HCT116 (cell line): ENCODE results near the genes PTBP3 and POLE3.

GRCh38 chr9:111661730-111662730, 625 bp downstream of the GNG10 start:
- RRBS: 3% methylated on average over 22 of the region's 73 CpGs

GRCh38 chr9:111898232-111899124, 1.9 kb downstream of the UGCG start:
- RRBS: no CpG with 5 or more reads among the region's 6 CpGs

- RRBS: no CpG with 5 or more reads among the region's 2 CpGs
Observed at GRCh38 chr9:111900419-111900759, 3.8 kb downstream of the UGCG start.

DNA sequence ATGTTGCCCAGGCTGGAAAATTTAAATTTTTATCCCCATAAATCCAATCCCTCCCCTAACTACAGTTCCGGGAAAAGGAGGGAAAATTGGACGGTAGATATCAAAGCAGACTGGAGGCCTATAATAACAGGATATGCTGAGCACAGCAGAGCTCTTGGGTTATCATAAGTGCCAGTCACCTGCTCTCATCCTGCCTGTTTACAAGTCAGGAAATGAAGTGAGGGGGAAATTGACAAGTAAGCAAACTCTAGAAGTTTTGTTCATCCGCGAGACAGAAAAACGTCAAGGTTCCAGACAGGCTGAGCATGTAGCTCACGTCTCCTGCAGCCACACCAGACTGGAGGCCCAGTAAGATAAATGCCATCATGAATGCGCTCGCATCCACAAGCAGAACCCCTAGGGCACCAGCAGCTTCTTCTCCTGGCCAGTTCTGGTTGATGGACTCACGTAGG, 105.9 kb downstream of the UGCG start:
- RRBS: no CpG with 5 or more reads among the region's 9 CpGs

DNA sequence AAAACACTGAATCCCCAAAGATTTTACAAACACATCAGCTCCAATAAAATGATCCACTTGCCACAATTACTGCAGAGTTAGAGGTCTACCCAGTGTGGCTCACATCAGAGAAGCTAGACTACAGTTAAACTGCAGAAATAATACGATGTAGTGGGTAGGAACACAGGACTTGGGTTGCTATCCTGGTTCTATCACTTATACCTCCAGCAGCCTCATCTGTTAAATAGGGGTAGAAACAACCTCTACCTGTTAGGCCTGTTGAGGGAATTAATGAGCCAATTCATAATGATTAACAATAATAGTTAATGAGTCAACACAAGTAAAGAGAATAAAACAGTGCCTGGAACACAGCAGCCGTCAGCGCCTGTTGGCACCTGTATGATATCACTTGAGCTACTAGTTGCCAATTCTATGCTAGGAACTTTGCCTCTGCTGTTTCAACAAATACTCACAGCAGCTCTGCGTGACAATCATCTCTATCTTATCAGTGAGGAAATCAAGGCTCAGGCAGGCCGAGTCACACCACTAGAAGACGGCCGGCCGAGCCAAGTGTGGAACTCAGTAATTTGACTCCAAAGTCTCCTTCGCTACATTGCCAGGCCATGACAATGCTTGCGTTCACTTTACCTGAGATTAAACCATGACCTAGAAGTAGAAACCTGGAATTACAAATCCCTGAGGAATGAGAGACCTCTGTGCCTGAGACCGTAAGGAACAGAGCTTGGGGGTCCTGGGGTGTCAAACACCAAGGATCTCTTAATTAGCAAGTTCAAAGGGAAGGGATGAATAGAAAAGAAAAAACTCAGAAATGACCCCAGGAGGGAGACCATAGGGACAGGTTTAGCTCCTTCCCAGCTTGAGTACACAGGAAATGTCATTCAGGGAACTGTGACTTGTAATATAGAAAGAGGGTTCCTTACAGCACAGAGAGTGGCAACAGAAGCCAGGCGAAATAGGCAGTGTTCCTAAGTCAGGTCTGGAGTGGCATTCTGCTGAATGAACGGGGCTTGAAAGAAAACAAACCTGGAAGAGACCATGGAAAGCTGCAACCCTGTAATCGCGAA, 109.2 kb downstream of the SUSD1 start:
- RRBS: no CpG with 5 or more reads among the region's 15 CpGs

DNA sequence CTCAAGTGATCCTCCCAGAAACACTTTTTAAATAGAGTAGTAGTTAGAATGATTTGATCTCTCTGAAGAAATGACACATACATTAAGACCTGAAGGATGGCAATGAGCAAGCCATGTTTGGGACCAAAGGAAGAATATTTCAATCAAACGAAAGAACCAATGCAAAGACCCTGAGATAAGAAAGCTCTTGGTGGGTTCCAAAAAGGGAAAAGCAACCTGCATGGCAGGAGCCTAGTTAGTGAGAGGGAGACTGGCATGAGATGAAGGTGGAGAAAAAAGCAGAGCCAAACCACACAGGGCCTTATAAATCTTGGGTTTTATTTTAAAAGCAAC, 46.5 kb downstream of the SUSD1 start:
- RRBS: no CpG with 5 or more reads among the region's 1 CpG

- RRBS: 96% methylated on average over 2 of the region's 13 CpGs
Observed at GRCh38 chr9:112149019-112149807, 25.9 kb downstream of the SUSD1 start.

DNA sequence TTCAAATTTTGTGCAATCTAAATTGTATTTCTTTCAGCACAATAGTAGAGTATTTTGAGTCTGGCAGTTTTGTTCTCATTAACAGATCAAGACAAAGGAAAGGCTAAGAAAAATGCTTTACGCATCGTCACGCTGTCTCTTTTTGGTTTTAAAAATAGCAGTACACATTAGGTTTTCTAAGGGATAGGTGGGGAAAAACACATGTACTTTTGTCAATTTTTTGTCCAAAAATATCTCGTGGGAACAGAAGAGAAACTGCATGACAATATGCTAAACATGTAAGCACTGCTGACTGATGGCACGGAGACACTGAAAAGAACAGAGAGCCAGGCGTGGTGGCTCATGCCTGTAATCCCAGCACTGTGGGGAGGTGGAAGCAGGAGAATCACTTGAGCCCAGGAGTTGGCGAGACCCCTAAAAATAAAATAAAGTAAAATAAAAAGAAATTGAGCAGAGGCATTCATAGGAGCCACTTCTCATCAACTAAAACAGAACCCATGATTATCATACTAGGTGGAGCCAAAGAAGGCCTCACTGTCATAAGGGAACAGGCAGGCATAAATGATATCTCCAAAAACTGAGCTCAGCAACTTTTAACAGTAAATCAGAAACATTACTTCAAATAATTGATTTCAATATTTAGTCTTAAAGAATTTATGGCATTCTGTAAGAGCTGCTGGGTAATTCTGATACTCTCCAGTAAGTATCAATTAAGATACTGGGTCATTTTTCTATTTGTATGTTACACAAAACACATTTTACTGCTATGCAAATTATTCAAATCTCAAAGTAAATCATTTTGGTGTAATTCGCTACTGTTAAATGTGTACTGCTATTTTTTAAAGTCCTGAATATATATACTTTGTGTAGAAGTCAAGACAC, 45.1 kb upstream of the SUSD1 start:
- RRBS: no CpG with 5 or more reads among the region's 8 CpGs

DNA sequence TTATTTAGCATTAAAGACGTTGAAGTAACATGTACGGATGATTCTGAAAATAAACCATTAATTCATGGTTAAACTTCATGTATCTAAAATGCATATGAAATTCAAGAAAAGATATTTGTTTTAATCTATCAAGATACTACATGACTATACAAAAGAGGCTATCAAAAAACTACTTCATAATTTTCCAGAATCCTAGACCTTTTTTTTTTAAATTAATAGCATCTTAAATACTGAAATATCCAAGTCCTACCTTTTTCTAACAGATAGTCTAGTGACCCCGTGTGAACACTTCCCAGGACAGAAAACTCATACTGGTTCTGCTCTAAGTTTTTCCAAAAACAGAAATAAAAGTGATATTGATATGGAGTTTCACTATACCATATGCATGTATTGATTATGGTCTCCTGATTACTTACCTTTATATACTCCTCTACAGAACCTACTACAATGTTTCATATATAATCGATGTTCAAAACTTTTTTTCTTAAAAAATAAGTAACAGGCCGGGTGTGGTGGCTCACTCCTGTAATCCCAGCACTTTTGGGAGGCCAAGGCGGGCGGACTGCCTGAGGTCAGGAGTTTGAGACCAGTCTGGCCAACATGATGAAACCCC, 24.3 kb downstream of the PTBP3 start:
- RRBS: no CpG with 5 or more reads among the region's 7 CpGs

DNA sequence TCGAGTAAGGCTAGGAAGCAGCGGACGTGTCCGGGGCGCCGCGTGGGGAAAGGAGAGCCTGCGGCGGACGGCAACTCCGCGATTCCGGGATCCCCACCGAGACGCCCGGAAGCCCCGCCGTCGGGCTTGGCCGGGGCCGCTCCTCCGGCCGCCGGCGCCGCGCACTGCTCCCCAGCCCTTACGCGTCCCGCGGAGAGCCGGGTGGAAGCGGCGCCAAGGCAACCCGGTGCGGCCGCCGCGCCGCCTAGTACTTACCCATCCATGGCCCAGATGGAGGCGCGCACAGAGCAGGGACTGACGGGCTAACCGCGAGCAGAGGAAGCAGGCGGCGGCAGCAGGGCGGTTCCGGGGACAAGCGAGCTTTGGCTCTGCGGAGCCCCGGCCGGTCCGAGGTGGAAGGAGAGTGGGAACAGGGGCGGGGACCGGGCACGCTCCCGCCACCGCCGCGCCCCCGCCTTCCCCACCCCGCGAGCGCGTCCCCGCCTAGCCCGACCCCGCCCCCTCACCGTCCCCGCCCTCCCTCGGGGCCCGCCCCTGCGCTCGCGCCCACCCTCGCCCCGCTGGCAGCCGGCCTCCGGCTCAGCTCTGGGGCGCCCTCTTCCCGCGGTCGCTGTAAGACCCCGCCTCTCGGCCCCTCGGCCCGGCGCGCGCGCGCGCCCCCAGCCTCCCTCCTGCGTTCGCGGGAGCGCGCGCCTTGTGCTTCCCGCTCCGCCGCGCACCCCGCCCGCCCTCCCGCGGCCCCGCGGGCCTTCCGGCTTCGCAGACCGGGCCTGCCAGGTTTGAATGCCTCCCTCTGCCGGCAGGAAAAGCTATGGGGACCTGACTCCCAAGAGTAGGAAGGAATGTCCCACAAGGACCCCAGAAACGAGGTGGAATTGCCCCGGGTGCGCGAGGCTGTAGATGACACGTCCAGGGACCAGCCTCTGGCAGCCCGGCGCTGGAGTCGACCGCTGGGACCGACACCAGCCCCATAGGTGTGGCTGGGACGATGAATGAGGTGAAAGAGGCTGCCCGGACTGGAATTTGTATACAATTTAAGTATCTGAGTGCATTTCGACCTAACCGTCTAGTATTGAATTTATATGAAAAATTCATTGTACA, at the start of gene PTBP3:
PTBP3 (minus strand) TSS at position 405 of the 1,101 bp plus-strand sequence.
- RRBS: 2% methylated on average over 41 of the region's 128 CpGs

GRCh38 chr9:112510556-112511132, 24.0 kb downstream of the KIAA1958 start:
- RRBS: no CpG with 5 or more reads among the region's 3 CpGs

- RRBS: no CpG with 5 or more reads among the region's 3 CpGs
Observed at GRCh38 chr9:112556144-112556424, 69.5 kb downstream of the KIAA1958 start.

DNA sequence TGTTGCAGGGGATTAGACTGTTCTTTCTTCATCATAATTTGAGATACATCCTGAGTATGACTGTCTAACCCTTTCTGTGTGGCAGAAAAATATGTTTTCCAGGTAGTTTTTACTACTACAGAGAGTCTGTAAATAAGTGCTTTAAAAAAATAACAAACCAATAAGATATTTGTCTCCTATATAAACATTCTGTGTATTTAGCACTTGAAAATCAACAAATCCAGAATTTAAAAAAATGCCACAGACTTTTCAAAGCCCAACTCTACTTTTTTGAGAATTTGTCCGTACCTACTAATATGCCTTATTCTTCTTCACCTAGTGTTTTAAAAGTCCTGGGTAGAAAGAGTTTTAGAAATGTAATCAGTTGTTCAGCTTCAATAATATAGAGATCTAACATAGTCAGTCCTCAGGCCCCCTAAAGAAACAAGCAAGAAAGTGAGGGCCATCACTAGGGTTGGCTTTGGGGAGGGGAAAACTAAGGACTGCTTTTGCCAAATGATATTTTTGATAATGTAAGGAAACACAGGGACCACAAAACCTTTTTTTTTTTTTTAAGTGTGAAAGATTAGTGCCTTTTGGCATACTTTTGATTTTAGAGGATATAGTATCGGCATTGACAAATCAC, 17.5 kb downstream of the SLC46A2 start:
- RRBS: no CpG with 5 or more reads among the region's 2 CpGs

- RRBS: no CpG with 5 or more reads among the region's 7 CpGs
Observed at GRCh38 chr9:113166410-113166940, 15.7 kb downstream of the SLC31A2 start.

DNA sequence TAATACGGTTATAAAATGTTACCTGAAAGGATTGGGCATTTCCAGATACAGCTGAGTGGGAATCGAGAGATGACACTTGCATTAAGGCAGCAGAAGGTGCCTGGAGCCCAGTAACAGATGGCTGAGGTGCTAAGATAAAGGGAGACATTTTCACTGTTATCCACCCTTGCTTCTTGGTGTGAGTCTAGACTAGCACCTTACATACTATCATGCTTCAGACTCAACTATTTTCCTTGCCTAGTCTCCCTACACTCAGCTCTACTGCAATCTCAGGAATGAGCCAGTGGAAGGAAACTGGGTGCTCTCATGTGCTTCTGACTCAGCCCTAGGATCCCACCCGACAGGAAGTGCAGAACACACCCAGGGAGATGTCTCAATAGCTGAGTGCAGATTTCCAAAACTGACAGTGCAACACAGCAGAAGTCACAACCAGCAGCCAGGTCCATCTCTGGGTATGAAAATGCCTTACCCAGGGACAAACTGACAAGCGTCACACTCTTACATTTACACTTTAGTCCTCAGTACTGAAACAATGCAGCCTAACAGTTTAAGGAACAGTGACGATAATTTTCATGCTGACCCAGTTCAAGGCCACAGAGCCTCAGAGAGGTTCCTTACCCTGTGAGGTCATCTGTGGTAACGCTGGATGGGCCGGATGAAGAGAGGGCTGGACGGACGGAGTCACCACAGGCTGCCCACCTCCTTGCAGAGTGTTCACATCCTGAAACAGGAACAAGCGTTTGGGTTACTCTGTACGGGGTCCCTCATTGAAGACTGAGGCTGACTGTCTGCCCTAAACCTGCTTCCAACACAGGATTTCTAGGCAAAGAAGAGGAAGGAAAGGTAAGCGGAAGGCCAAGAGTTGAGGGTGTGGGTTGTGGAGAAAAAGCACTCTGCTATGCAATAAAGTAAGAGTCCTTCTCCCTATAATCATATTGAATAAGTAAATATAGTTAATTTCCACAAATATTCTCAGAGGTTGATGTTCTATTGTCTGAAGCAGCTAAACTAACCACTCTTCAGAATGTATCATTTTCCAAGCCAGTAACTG, 33.0 kb downstream of the FKBP15 start:
- RRBS: no CpG with 5 or more reads among the region's 12 CpGs

DNA sequence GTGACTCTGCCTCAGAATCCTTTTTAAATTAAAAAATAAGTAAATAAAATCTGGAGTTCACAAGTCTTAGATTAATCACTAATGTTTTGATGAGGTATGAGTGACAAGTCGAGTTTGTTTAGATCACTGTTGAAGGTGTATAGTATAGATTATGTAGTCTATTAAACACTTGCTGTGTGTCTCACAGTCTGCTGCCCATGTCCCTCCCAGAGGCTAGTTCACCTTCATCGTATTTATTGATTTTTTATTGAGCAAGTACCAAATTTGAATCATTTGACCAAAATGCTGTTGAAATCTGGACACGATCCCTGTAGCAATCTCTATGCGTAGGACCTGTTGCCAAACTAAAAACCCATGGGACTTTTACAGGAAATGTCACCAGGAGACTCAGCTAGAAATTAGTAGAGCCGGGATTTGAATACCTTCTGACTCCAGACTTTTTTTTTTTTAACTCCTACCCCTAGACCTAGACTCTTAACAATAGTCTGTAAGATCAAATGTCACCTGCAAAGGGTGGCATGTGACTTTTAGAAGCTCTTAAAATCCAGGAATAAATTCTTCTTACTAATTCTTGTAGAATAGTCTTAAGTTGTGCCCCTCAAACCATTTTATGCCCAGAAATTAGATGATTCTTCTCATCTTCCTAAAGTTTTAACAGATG, 17.5 kb downstream of the SLC31A1 start:
- RRBS: no CpG with 5 or more reads among the region's 5 CpGs

GRCh38 chr9:113261894-113262743, 13.3 kb downstream of the CDC26 start:
- RRBS: no CpG with 5 or more reads among the region's 2 CpGs

GRCh38 chr9:113354106-113354368, 4.7 kb downstream of the BSPRY start:
- RRBS: no CpG with 5 or more reads among the region's 4 CpGs

GRCh38 chr9:113373024-113373576, 3.7 kb downstream of the HDHD3 start:
- RRBS: no CpG with 5 or more reads among the region's 3 CpGs

GRCh38 chr9:113409848-113411030, at the start of gene POLE3:
Gene POLE3 (minus strand): TSS chr9:113410675.
- RRBS: under 1% methylated on average over 9 of the region's 86 CpGs